Umbilical cord (tissue), 2 donors: ENCODE measurements around a stretch of chr15.

GRCh38 chr15:101439174-101440461 lies 49.9 kb downstream of the PCSK6 start:
- RAMPAGE, long total RNA = no peak

DNA sequence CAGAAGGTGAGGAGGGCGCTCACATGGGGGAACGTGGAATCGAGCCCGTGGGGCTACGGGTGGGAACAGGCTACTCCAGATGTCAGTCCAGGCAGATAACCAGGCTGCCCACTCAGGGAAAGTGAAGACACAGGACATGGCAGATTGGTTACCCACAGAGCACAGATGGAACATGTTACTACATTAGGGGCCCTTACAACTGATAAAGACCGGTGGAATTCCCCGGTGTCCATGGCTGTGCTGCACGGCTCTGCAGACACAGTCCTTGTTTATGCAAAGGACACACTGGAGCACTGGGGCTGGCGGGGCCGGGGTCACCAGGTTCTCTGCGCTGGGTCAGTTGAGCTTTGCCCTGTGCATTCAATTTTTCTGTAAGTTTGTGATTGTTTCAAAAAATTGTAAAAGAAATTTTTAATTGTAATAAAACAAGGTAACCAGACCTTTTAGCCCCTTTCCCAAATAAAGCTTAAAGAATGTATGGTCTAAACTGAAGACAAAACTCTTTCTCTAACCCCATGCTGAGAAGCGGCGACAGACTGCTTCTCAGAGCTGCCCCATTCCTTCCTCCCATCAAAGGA lies 36.8 kb downstream of the PCSK6 start:
- RAMPAGE, long total RNA = no peak

GRCh38 chr15:101500708-101501122 lies 11.2 kb upstream of the PCSK6 start:
- RAMPAGE, long total RNA = no peak

DNA sequence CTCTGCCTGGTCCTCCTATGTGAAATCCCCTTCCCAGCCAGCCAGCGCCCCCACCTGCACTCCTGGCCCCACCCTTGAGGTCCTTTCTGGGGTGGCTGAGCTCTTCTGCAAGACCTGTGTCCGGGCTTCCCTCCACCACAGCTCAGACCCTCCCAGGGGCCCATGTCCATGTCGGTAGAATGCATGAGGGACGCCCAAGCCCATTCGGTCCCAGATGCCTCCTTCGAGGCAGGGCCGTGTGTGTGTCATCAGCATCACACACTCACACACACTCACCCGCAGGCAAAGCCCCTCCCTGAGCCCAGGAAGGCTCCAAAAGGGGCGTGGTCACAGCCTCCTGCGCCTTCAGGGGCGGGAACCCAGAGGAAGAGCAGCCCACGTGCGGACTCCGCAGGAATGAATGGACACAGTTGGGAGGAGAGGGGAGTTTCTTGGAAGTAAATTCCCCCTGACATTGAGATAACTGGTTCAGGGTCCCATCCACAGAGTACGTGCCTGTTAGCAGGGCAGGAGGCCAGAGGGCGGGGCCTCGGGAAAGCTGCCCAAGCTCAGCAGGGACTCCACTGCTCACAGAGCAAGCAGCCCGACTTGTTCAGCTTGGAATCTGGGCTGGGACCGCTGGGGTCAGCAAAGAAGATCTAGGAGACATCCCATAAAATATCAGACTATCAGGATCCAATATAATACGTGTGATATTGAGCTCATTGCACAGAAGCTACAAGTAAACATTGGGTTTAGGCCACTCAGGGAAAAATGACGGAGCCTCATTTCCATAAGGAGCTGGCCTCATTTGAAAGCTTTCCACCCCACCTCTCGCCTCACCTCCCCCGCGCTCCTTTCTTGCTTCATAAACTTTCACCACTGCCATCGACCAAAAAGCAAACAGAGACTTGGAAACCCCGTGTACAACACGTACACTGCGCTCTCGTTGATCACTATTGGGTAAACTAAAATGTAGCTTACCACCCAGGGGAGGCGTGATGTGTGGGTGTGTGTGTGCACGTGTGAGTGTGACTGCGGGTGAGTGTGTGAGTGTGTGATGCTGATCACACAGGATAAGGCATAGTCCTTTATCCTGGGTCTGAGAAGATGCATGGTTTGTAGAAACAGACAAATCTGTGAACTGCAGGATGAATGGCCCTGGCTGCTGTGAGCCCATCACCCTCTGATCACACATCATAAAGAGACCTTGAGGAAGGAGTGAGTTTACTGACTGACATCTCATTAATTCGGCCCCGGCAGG lies 36.0 kb downstream of the TM2D3 start:
- RAMPAGE, long total RNA = no peak

- RAMPAGE, long total RNA = no peak
These were observed 2.2 kb upstream of the TM2D3 start for GRCh38 chr15:101654199-101654913.

DNA sequence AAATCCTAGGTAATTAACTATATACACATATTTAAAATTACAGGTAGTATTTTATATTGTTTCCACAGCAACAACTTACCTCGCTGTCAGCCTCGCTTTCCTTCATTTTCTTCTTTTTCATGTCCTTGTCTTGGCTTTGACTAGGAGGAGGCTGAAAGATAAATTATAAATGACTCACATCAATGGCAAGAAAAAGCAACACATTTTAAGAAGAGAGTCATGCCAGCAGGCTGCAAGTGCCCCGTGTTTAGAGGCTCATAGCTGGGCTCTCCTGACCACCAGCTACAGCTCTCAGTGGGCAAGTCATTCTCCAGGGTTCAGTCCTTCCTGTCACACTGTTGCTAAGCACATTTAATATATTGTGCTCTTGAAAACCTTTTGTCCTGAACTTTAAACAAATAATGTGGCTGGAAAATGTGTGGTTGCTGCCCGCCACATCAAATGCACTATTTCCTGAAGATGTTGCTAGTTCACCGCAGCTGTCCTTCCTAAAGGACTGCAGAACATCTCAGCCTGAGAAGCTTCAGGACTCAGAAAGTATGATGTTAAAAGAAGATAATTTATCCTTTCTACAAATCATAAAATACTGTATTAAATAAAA lies 1.2 kb downstream of the TARS3 start:
- RAMPAGE, long total RNA = no peak

DNA sequence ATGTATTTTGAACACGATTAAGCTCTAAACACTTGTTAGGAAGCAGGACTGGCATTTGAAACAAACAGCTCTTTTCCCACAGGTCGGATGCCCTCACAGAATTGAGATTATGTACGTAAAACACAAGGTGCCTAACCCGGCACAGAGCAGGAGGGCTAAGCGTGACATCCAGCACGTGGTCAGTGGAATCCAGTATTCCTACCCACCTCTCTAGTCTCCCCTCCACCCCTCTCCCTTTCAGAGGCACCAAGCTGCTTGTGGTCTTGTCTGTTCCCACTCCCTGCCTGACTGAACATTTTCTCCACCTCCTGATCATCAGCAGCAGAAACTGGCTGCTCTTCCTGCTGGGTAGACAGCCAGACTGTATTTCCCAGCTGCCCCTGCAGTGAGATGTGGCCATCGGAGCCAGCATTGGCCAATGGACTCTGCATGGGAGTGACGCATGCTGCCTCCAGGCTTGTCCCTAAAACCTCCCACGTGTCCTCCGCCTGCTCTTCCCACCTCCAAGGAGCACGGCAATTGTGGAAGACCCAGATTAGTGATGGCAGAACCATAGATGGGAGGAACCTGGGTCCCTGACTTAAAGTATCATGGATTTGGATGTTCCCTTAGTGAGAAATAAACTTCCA lies 143.8 kb downstream of the OR4F15 start:
- RAMPAGE, long total RNA = no peak